Fibroblast of villous mesenchyme (primary cell): ENCODE results near the gene SPRN.

- CAGE, long polyA plus RNA: no peak
These were observed 11.3 kb downstream of the PWWP2B start for GRCh38 chr10:132408248-132408780.

GRCh38 chr10:132411063-132412163, 14.4 kb downstream of the PWWP2B start:
- CAGE, long polyA plus RNA: no peak

DNA sequence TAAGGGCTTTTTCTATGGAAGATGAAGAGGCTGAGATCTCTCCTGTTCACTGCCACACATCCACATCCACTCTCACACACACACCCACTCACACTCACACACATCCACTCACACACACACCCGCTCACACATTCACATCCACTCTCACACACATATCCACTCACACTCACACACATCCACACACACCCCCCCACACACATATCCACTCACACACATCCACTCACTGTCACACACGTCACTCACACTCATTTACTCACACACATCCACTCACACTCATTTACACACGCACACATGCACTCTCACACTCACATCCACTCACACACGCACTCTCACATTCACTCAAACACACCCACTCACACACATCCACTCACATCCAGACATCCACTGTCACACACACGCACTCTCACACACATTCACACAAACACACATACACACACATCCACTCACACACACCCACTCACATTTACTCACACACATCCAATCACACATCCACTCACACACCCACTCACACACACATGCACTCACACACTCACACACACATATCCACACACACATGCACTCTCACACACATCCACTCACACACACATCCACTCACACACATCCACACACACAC, 18.2 kb downstream of the PWWP2B start:
- CAGE, long polyA plus RNA: no peak

DNA sequence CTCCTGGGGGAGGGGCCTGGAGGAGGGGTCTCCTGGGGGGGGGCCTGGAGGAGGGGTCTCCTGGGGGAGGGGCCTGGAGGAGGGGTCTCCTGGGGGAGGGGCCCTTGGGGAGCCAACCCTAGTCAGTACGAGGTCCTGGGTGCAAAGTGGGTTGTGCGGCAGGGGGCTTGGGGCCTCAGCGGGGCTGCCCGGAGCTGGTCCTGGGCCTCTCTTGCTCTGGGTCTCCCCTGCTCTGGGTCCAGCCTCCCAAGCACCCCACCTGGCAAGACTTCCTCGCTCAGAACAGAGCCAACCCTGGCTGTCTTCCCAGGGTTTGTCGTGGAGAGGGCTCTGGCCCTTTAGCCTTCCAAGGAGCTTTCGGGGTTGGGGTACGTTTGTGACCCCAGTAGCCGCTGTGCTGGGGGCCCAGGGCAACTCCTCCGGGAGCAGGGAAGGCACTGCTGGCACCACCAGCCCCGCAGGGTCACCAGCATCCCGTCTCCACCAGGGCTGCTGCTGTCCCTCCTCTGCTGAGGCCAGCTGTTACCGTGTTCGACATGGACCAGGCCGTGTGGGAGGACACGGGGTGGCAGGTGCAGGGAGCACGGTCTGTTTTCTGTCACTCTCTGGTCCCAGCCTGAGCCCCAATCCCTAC, 22.7 kb downstream of the PWWP2B start:
- CAGE, long polyA plus RNA: no peak

GRCh38 chr10:132446595-132447124, 49.7 kb downstream of the PWWP2B start:
- CAGE, long polyA plus RNA: no peak

- CAGE, long polyA plus RNA: no peak
These were observed 69.4 kb downstream of the PWWP2B start for GRCh38 chr10:132466307-132466893.

GRCh38 chr10:132536694-132537673, 603 bp upstream of the INPP5A start:
- CAGE, long polyA plus RNA: no peak

- CAGE, long polyA plus RNA: no peak
These were observed 26.8 kb downstream of the INPP5A start for GRCh38 chr10:132563996-132565079.

- CAGE, long polyA plus RNA: no peak
These were observed 40.7 kb downstream of the INPP5A start for GRCh38 chr10:132577978-132578908.

GRCh38 chr10:132655211-132655751, 117.7 kb downstream of the INPP5A start:
- CAGE, long polyA plus RNA: no peak

- CAGE, long polyA plus RNA: no peak
These were observed 20.5 kb downstream of the NKX6-2 start for GRCh38 chr10:132765349-132766004.

GRCh38 chr10:132836108-132836634, 50.2 kb upstream of the NKX6-2 start:
- CAGE, long polyA plus RNA: no peak

GRCh38 chr10:132916951-132917246, 25.5 kb downstream of the CFAP46 start:
- CAGE, long polyA plus RNA: no peak

GRCh38 chr10:132984990-132985460, 42.7 kb upstream of the CFAP46 start:
- CAGE, long polyA plus RNA: no peak

DNA sequence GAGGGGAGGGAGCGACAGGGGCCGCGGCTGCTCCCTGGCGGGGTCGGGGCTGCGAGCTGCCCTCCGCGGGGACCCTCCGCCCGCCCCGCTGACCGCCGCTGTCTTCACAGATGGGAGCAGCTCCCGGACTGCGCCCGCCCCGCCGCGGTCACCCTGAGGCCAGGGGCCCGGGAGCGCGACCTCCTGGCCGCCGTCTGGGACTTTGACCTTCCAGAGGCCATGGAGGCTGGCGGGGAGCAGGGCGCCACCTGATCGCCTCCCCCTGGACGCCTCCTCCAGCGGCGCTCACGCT, 820 bp downstream of the ADGRA1 start:
- CAGE, long polyA plus RNA: no peak

GRCh38 chr10:133257333-133258536, 18.9 kb downstream of the ADAM8 start:
- CAGE, long polyA plus RNA: no peak

DNA sequence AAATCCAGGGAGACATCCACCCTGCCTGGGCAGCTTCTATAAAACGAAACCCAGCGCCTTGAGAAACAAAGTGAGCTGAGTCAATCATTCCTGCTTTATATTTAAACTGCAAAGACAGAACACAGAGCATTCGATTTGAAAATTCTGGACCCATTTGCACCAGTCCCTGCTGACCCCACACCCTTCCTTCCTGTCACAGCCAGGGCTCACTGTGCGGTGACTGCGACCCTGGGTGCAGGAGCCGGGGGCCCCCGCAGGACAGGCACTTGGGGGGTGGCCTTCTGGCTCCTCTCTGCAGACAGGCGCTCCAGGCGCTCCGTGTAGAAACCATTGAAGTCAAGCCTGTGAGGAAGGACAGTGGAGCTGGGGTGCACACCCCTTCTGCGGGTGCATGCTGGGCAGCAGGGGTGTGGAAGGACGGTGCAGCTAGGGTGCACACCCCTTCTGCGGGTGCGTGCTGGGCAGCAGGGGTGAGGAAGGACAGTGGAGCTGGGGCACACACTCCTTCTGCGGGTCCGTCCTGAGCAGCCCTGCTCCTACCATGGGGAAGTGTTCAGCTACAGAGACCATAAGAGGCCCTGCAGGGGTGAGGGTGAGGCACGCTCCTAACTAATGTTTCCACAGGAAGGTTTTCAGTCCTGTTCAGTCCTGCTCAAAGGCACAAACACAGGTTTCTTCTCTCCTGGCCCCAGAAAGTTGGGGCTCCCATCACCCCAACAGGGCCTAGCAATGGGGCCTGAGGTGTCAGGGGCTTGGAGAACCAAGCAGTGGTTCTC, 3.1 kb upstream of the ADAM8 start:
- CAGE, long polyA plus RNA: no peak

DNA sequence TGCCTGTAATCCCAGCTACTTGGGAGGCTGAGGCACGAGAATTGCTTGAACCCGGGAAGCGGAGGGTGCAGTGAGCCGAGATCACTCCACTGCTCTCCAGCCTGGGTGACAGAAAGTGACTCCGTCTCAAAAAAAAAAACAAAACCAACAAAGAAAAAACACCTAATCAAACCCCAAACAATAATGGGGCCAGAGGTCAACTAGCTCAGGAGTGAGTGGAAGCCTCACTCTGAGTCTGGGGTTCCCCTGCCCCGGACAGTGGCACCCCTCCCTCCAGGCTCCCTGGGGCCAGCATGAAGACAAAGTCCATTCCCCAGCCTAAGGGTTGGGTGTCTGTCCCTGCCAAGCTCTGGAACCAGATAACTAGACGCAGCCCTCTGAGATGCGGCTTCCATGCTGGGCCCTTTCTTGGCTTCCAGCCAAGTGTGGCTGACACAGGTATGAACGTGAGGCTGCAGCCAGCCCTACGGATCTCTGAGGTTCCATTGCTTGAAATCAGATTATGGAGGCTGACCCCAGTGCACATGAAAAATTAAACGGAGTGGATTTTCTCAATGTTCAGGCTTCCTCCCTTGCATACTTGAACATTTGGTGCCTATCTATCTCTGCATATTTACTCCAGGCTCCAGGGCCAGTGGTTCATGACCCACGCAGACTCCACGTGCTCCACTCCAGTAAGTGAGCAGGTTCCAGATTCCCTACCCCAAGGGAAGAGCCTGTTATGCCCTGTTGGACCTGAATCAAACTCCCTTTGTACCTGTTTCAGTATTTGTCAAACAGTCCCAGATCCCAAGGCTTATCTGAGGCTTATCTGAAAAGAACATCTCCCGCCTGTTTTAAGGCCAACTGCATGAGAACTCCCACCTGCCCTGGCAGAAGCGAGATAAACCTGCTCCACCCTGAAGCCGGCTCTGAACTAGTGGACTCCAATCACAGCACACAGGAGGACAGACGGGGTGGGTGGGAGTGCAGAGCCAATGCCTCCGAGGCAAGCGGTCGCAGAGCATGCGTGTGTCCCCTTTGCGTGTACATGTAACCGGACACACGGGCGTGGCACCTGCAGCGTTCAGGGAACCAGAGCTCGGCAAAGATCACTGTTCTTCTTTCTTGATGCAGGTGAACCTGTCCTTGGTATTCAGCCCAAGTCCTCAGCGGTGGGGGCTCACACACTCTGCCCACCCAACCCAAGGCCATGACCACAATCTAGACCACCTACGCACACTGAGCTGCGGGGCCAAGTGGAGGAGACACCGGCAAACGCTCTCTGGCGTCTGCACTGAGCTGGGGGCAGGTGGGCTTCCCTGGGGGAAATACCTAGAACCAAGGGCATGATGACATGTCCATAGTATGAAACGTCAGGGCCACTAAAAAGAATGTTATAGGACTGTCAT, 2.2 kb upstream of the FUOM start:
- CAGE, long polyA plus RNA: no peak

DNA sequence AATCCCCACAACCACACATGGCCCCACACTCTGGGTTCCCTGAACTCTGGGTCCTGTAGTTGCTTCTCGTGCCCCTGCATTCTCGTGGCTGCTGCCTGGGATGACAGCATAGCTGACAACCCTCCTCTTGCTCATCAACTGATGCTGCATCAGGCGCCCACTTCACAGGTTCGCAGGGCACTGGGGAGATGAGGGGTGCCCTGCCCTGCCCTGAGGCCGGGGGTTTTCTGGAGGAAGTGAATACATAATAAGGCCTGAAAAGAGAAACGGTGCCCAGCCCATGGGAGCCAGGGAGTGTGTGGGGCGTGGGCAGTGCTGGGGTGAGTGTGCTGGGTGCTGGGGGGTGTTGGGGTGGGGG, 2.2 kb upstream of the MTG1 start:
- CAGE, long polyA plus RNA: no peak

GRCh38 chr10:133424550-133424863, at the start of gene SPRN:
Gene SPRN, minus strand, starts transcription at chr10:133424625.
- CAGE, long polyA plus RNA: no peak